Upper lobe of left lung (tissue), 5 donors: ENCODE data around the genes FAM177B, DISP1 and CAPN8.

GRCh38 chr1:222736843-222737939 is at the start of gene FAM177B:
Gene FAM177B (plus strand): TSS chr1:222737202.
- PRO-cap, 2 experiments = no peak in any of the 2 experiments
- RAMPAGE, long total RNA, 4 experiments = start-site peak on the plus strand in 1 of 4 experiments, at chr1:222737214-222737247 at its widest, 6 reads per replicate

DNA sequence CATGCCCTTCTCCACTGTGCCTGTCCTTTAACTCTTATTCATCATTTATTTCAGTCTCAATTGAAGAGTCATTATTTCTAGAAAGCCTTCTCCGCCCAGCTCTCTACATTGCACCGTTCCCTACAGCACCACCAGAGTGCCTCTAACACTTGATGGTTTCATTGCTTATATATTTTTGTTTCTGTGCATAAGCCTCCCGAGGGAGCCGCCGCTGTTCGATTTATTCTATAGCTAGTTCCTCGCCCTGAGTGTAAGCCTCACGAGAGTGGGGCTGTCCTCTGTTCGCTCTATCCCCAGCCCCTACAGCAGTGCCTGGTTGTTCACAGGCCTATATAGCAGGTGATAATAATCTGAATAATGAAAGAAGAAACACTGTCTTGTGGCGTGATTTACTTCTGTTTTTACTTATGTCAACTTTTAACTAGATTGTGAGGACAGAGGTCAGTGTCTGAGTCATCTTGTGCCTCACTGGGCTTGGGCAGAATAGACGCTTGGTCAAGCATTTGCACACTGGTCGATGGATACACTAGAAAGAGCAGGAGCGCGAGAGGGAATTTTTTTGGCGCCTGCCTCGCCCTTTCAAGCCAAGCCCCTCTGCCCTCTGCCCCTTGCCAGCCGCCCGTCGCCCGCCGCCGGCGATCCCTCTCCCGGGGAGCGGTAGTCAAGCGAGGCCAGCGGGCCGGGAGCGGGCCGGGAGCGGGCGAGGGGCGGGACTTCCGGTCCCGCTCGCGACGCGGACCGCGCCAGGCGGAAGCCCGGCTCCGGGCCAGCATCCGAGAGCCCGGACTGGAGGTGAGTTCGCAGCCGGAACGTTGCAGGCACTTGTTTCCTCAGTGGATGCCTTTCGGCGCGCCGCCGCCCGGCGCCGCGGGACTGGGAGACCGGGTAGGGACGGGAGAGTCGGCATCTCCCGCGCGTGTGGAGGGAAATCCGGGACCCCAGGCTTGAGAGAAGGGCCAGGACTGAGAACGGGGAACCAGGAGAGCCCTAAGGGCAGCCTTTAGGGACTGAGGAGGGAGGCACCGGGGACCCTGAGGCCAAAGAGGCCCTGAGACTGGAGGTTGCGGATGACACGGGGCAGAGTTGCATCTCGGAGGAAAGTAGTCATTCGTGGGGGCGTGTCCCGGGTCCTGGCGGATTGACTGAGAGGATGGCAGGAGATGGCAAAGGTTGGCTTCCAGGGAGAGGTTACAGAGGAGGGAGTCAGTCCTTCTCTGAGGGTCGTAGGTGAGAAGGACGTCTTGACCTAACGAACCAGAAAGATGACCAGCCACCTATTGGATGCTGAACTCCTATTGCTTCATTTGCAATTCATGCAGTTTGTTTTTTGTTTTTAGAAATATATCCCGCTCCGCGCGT is at the start of gene DISP1:
TSS of gene DISP1 (plus strand) at position 753 of the 1,359 bp plus-strand sequence.
- PRO-cap, 2 experiments = peak in 2 of 2 experiments; most common plus-strand start position 825 of the sequence (in 2); most common minus-strand start position 649 of the sequence (in 1)
- RAMPAGE, long total RNA, 4 experiments = start-site peak on the plus strand in 3 of 4 experiments, centred at positions 780 to 795 of the sequence, 53 to 202 reads per replicate

DNA sequence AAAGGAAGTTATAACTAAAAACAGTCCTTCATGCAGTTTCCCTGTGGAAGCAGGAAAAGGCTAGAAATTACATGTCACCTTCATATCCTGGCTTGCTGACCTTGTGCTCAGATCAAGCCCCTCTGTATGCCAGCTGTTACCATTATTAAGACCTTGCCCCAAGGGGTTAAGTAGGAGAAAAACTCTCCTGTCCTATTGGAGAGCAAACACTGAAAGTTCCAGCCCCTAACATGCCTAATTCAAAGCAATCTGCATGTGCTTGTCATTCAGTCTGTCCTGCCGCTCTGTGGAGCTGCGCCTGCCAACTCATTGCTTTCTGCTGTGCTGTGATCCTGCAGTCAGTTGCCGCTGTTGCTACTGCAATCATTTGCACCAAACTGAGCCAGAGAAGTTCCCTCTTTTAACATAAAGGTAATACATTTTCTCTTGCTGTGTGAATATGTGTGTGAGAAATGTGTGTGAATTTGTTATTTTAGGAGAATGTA is 113.4 kb downstream of the DISP1 start:
- PRO-cap, 2 experiments = peak in 2 of 2 experiments; most common plus-strand start position 265 of the sequence (in 1); most common minus-strand start position 241 of the sequence (in 1)
- RAMPAGE, long total RNA, 4 experiments = start-site peak on the plus strand in 2 of 4 experiments, centred at positions 300 to 335 of the sequence, 14 to 35 reads per replicate

- PRO-cap, 2 experiments = no peak in any of the 2 experiments
- RAMPAGE, long total RNA, 4 experiments = no peak in any of the 4 experiments
Measured at GRCh38 chr1:223000560-223001158, 142.4 kb downstream of the TLR5 start.

- PRO-cap, 2 experiments = no peak in any of the 2 experiments
- RAMPAGE, long total RNA, 4 experiments = no peak in any of the 4 experiments
Measured at GRCh38 chr1:223177736-223178357, 34.8 kb upstream of the TLR5 start.

DNA sequence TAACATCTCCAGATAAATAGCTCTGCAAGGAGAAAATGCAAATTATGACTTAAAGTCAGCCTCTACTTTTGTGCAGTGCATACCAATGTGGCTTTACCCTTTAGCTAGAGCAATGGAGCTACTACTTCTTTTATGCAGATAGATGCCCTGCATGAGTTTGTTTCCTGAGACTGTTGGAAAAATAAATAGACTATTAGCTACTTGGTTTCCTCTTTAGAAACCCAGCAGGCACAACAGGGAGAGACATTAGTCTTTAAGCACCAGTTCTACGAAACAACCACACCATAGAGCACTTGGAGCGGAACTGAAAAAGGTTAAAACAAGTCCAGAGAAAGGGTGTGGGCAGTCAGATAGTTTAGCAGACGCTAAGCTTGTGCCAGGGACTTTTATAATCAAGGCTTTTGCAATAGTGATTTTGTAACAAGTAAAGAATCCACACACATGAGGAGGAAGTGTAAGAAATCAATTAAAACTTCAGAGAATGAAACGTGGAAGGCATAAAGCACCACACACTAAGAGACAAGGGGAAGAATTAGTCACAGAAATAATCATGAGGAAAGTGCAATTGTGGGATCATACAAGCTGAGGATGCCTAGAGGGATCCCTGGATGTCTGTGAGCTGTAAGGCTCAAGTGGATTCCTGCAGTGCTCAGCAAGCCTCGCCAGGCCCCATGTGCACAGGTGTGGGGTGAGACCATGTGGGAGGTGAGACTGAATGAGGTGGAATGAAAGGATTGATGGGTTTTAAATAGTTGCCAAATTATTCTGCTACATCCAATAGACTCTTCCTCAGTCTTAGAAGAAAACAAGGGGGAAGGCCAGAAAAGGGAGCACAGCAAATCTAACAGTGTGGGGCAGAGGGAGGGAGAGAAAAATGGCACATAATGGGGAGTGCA is 37.8 kb upstream of the TLR5 start:
- PRO-cap, 2 experiments = no peak in any of the 2 experiments
- RAMPAGE, long total RNA, 4 experiments = no peak in any of the 4 experiments

- PRO-cap, 2 experiments = no peak in any of the 2 experiments
- RAMPAGE, long total RNA, 4 experiments = no peak in any of the 4 experiments
Measured at GRCh38 chr1:223248310-223249293, 105.6 kb upstream of the TLR5 start.

DNA sequence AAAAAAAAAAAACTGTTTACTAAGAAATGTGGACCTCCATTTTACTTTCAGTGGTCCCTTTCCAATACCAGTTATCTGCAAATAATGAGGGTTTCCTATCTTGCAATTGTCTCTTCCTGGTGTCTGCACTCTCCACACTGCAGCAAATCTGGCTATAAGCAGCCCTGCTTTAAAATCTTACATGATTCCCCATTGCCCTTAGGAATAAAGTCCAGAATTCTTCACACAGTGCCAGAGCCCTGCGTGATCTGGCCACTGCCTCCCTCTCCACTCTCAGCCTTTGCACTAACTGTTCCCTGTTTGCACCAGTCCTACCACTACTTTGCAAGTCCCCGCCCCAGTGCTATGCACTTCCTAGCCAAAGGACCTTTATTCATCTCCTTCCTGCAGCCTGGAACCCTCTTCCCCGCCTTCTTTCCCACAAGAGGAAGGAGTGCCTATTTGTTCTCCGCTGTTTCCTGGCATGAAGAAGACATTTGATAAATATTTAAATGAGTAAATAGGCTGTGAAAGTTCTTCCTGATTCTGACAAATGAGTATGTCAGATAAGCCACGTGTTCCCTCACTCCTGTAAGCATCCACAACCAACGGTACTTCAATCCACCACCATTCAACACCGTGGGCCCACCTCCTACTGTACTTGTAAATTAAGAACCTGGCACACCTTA is 24.0 kb downstream of the CAPN8 start:
- PRO-cap, 2 experiments = no peak in any of the 2 experiments
- RAMPAGE, long total RNA, 4 experiments = no peak in any of the 4 experiments

DNA sequence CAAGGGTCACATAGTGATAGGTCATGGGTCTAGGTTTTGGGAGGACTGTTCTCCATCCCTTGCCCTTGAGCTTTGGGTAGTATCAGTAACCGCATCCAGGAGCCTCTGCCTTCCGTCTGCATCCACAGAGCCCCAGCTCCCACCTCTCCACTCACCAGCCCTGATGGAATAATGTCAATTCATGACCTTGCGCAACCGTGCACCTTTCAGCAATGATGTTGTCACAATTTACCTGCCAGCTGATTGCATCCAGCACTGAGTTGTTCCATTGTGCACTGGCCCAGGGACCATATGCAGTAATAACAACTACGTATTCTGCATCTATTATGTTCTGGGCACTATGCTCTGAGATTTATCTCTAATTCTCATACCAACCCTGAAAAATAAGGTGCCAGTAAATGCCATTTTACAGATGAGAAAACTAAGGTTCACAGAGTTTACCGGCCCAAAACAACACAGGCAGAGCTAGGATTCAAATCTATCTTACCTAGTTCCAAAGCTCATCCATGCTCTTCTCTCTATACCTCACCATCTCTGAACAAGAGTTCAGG is 1.3 kb downstream of the CAPN8 start:
- PRO-cap, 2 experiments = peak in 1 of 2 experiments; most common minus-strand start position 147 of the sequence (in 1)
- RAMPAGE, long total RNA, 4 experiments = no peak in any of the 4 experiments

DNA sequence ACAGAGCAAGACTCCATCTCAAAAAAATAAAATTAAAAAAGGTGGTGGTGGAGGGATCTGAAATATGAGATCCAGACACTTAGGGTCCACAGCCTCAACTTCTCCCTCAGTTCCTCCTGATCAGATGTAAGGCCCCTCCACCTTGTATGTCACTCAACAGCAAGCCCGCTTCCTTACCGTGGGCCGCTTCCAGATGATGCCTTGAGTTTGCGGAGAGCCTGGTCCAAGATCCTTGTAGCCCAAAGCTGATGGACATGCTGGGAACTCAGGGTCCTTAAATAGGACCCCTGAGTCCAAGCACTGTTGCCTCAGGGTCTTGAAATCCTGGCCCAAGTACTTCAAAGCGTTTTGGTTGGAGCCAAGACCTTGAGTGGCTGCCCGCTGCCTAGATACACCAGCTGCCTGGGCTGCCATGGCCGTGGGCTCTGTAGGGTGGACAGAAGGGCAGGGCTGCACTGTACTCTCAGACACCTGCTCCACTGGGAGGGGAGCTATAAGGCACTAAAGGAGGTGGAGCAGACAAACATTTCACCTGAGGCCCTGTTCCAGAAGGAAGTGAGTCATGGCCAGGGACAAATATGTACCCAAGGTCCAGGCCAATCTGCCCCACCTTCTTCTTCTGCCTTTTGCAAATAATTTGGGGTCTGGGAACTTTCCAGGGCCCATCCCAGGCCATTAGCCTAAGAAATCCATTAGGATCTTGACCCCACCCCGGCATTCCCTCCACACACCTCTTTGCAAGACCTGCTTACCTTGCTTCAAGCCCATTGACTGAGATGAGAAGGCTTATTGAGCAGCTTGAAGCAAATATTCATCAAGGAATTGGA is at the start of gene CAPN8:
TSS of gene CAPN8 (minus strand) at position 469 of the 827 bp plus-strand sequence.
- PRO-cap, 2 experiments = peak in 1 of 2 experiments; most common minus-strand start position 469 of the sequence (in 1)
- RAMPAGE, long total RNA, 4 experiments = start-site peak on the minus strand in 4 of 4 experiments, centred at positions 427 to 462 of the sequence, 26 to 503 reads per replicate

- PRO-cap, 2 experiments = peak in 1 of 2 experiments; most common minus-strand start chr1:223726712 (in 1)
- RAMPAGE, long total RNA, 4 experiments = no peak in any of the 4 experiments
Measured at GRCh38 chr1:223726026-223727333, 14.1 kb downstream of the CAPN2 start.

DNA sequence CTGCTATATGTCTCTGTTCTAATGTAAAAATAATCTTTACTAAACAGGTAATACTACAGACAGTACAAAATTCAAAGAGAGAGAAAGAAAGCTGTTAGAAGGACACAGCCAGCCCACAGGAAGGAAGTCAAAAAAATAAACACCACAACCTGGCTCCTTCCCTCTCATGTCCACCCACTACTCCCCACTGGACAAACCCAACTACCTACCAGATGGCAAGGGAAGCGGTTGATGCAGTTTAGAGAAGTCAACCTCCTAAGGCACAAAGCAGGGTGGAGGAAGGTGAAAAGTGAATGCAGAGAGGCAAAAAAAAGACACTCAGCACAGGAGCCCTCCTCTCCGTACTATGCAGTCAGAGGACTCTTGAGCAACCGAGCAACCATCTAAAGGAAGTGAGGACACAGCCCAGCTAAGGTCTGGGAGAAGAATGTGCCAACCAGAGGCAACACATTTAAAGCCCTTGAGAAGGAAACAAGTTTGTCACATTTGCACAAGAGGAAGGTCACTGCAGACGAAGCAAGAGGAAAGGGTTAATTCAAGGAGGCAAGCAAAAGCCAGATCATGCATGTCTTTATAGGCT is 20.0 kb downstream of the TP53BP2 start:
- PRO-cap, 2 experiments = no peak in any of the 2 experiments
- RAMPAGE, long total RNA, 4 experiments = no peak in any of the 4 experiments

DNA sequence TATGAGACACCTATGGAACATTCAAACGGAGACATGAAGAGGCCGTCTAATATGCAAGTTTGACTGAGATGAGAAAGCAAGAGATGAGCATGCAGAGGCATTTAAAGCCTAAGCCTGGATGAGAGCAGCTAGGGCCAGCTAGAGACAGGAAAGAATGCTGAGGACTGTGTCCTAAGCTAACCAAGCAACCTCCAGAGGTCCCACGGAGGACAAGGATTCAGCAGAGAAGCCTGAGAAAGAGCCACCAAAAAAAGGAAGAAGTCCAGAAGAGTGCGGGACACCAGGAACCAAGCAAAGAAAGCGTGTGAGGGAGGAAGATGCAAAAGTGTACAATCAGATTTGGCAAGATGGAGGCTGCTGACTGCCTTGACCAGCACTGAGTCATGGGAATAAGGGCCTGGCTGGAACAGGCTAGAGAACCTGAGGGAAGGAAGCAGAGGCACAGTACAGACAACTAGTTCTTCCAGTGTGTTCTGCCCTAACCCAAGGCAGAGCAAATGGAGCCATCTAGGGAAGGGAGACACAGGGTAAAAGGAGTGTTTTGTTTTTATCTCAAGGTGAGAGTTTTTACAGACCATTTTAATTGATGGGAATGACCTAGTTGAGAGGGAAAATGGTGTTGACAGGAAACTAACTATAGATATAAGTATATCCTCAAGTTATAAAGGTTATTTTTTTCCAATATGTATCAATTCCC is 18.5 kb downstream of the TP53BP2 start:
- PRO-cap, 2 experiments = no peak in any of the 2 experiments
- RAMPAGE, long total RNA, 4 experiments = no peak in any of the 4 experiments

DNA sequence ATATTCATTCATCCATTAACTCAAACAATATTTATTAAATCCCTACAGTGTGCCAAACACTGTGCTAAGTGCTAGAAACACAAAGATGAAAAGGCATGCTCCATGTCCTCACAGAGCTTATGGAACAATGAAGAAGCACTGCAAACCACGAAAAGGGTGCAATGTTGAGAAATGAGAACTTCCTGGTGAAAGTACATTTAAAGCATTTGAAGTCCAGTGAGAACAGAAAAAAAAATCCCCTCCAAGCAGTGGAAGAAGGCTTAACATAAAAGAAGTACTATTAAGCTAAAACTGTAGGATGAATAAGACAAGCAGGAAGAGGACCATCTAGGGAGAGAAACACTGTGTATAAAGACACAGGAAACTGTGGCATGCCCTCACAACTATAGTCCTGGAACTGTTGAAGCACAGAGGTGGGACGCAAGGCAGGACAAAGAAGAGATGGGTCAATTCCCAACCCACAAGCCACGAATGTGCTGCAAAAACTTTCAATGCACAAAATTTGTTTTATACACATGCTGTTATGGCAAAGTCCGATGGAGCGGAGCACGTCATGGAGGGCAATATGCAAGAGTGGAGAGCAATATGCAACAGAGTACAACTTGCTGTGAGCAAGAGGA is 9.9 kb downstream of the TP53BP2 start:
- PRO-cap, 2 experiments = no peak in any of the 2 experiments
- RAMPAGE, long total RNA, 4 experiments = no peak in any of the 4 experiments

- PRO-cap, 2 experiments = peak in 2 of 2 experiments; most common plus-strand start chr1:223845503 (in 1); most common minus-strand start chr1:223845252 (in 1)
- RAMPAGE, long total RNA, 4 experiments = start-site peak on the minus strand in 1 of 4 experiments, at chr1:223845699-223845740 at its widest, 8 reads per replicate
Measured at GRCh38 chr1:223845202-223845795, 448 bp downstream of the TP53BP2 start.

GRCh38 chr1:223962004-223962526 is 116.3 kb upstream of the TP53BP2 start:
- PRO-cap, 2 experiments = no peak in any of the 2 experiments
- RAMPAGE, long total RNA, 4 experiments = no peak in any of the 4 experiments

DNA sequence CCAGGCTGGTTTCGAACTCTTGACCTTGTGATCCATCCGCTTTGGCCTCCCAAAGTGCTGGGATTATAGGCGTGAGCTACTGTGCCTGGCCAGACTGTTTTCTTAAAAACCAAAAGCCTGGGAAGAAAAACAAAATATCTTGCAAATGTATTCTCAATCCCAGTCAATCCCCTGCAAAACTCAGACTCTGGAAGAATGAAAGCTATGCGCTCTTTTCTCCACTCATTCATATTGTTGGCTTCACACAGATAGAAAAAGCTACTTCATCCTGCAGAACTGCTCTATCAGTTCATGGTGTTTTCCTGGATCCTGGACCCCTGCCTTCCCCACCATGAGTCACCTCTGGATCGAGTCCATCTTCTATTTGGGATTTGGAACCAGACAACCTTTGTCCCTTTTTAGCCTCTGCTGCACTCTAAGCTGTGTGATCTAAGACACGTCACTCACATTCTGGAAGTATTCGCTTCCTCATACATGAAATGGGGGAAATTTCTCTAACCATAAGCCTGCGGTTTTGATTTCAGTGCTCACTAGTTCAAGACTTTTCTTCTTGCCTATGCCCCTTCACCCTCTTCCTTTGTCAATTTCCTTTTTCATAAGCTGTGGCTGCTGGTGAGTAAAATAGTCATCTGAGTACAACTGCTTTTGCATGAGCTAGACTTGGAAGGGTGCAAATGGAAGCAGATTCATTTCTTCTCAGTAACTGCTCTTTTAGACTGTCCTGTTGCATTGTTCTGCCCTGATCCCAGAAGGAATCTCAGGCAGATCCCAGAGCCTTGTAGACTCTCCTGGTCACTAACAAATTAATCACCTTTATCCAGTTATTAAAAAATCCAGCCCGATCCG is 14.1 kb upstream of the DEGS1 start:
- PRO-cap, 2 experiments = no peak in any of the 2 experiments
- RAMPAGE, long total RNA, 4 experiments = no peak in any of the 4 experiments

- PRO-cap, 2 experiments = no peak in any of the 2 experiments
- RAMPAGE, long total RNA, 4 experiments = no peak in any of the 4 experiments
Measured at GRCh38 chr1:224219537-224219983, 36.5 kb downstream of the DEGS1 start.

DNA sequence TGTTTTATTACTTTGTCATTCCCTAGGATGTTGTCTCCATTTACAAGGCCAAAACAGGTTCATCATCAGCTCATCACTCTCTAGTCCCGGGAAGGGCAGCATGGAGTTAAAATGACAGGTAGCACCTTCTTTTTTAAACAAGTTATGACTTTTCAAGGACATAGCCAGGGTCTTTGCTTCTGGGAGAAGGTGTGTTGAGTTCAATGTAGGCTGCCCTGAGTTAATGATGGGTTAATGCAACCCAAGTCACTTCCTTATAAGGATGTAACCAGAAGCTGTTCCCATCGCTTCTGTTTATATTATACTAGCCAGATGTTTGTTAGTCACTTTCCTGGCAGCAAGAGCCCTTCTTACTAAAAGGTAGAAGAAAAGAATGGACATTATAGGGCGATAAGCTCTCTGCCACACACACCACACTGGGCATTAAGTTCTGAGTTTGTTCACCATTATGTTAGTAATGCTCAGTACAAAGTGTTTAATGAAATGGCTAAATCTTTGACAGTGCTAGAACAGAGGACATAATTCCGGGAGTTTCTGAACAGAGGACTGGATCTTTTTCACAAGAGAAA is 40.8 kb downstream of the DEGS1 start:
- PRO-cap, 2 experiments = no peak in any of the 2 experiments
- RAMPAGE, long total RNA, 4 experiments = no peak in any of the 4 experiments

GRCh38 chr1:224256663-224257251 is 73.2 kb downstream of the NVL start:
- PRO-cap, 2 experiments = no peak in any of the 2 experiments
- RAMPAGE, long total RNA, 4 experiments = start-site peak on the minus strand in 1 of 4 experiments, at chr1:224256838-224256903 at its widest, 7 reads per replicate